Epithelial cell of alveolus of lung (primary cell): ENCODE measurements around the gene SST.

DNA sequence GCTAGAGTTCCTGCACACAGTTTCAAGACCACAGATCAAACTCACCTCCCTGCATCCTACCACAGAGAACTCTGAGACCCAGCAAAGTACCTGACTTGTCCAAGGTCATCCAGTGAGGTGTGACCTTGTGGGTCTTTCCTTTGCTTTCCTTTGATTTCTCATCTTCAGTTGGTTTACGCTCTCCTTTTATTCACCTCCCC lies 45.6 kb downstream of the ST6GAL1 start:
- RAMPAGE, long total RNA: no peak
- RRBS: no CpG with 5 or more reads among the region's 1 CpG

GRCh38 chr3:186991612-186992408 lies 61.5 kb downstream of the ST6GAL1 start:
- RAMPAGE, long total RNA: no peak
- RRBS: no CpG with 5 or more reads among the region's 8 CpGs

GRCh38 chr3:187015787-187016443 lies 85.6 kb downstream of the ST6GAL1 start:
- RAMPAGE, long total RNA: no peak
- RRBS: no CpG with 5 or more reads among the region's 11 CpGs

GRCh38 chr3:187025150-187025894 lies 95.0 kb downstream of the ST6GAL1 start:
- RAMPAGE, long total RNA: no peak
- RRBS: no CpG with 5 or more reads among the region's 10 CpGs

DNA sequence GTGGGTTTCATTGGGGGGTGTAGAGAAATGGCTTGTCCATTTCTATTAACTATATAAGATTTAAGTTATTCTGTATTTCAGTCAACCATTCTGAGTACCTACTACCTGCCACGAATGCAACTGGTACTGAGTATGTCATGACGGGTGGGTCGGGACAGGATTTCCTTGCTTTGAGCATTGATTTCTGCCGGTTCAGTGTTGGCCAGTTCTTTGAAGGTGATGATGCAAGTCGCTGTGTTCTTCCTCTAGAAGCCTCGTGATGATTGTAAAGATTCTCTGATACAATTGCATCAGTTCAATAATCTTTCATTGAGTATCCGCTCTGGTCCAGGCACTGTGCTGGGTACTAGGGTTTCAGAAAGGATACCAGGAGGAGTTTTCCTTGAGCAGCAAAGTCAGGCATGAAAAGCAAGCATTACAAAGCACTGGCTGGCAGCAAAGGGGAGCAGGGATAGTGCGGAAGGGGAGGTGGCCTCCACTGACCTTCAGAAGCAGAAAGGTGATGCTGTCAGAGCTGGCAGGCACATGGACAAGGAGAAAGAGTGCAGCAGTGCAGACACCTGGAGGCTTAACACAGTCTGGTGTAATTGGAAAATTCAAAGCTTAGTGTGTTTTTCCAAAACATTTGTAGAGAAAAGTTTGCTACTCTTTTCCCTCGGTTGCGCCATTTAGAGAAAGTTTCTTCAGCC lies 100.1 kb downstream of the RPL39L start:
- RAMPAGE, long total RNA: no peak
- RRBS: no CpG with 5 or more reads among the region's 10 CpGs

GRCh38 chr3:187670092-187670740 lies at the start of gene SST:
TSS of gene SST (minus strand) at chr3:187670394.
- RAMPAGE, long total RNA: no peak
- RRBS: 4% methylated on average over 7 of the region's 32 CpGs

GRCh38 chr3:187739175-187739889 lies 5.9 kb downstream of the BCL6 start:
- RAMPAGE, long total RNA: no peak
- RRBS: 2% methylated on average over 4 of the region's 35 CpGs

GRCh38 chr3:187744598-187745217 lies 560 bp downstream of the BCL6 start:
- RAMPAGE, long total RNA: no peak
- RRBS: 9% methylated on average over 1 of the region's 36 CpGs

GRCh38 chr3:187935634-187936223 lies 190.5 kb upstream of the BCL6 start:
- RAMPAGE, long total RNA: no peak
- RRBS: no CpG with 5 or more reads among the region's 18 CpGs

GRCh38 chr3:187967057-187967634 lies 186.8 kb upstream of the LPP start:
- RAMPAGE, long total RNA: no peak
- RRBS: no CpG with 5 or more reads among the region's 6 CpGs

DNA sequence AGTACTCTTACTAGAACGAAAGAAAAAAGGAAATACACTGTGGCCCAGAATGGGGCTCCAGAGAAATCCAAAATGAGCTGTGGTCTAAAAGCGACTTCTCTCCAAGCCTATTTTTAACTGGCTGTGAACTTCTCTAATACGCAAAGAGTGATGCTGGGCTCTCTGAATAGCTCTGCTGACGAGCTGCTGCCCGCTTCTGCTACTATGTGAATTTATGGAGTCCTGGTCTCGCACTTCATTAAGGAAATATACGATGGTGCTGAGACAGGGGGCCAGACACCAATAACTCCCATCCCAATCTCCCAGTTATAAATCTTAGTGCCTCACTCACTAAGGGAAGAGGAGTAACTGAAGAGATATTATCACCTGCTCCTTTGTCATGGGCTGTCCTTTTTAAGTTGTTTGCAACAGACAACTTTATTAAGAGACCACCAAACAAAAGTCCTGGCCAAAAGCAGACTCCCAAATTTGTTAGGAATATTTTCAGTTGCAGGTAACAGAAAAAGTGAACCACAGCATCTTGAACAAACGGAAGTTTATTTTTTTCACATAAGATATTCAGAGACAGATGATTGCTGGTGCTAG lies 55.9 kb upstream of the LPP start:
- RAMPAGE, long total RNA: no peak
- RRBS: no CpG with 5 or more reads among the region's 8 CpGs

DNA sequence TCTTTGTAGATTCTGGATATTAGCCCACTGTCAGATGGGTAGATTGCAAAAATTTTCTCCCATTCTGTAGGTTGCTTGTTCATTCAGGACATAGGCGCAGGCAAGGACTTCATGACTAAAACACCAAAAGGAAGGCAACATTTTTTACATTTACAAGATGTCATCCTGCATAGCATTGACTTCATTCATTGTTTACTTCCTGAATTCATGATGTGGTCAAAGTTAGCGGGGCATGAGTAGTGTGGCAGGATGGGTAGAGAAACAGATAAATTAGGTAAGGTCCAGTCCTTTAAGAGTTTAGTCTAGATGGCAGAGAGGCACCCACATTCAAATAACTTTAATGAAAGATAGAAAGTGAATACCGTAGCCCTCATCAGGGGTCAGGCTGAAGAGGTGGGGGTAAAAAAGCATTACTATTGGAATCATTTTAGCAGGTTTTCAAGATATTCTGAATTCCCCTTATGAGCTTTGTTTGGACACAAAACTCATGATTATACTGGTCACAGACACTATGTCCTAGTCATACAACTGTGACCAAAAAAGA lies 44.9 kb upstream of the LPP start:
- RAMPAGE, long total RNA: no peak
- RRBS: no CpG with 5 or more reads among the region's 3 CpGs

DNA sequence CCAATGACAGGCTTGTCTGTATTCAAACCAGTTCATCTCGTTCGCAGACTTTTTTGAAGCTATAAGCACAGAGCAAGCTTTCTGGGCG lies 1.2 kb upstream of the LPP start:
- RAMPAGE, long total RNA: no peak
- RRBS: no CpG with 5 or more reads among the region's 3 CpGs

DNA sequence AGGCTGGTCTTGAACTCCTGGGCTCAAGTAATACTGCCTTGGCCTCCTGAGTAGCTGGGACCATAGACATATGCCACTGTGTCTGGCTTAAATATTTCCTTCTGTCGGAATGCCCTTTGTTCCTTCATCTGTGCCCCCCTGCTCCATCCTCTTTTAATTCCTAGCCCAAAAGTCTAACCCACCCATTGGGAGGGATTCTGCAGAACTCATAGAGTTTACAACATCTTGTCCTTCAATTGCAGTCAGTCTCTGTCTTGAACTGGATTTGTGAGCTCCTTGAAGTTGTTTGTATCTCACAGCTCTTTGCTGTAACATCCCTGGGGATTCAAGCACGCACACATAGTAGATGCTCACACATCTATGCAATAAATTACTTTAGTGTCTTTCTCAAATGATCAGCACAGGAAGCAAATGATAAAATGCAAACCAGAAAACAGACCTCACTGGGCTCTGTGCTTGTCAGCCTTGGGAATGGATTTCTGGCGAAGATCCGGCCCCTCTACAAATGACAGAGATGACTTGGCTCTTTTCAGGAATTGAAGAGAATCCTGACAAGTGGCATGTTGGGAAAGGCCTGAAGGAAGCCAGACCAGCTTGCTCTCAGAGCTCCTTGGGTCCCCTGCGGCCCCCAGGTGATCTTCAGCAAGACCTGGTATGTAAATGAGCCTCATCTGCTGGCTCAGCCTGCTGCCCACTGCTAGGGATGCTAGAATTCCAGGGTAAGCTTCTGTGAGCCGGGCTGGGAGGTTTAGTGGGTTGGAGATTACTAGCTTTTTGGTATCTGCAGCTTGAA lies 53.9 kb downstream of the LPP start:
- RAMPAGE, long total RNA: no peak
- RRBS: no CpG with 5 or more reads among the region's 6 CpGs

DNA sequence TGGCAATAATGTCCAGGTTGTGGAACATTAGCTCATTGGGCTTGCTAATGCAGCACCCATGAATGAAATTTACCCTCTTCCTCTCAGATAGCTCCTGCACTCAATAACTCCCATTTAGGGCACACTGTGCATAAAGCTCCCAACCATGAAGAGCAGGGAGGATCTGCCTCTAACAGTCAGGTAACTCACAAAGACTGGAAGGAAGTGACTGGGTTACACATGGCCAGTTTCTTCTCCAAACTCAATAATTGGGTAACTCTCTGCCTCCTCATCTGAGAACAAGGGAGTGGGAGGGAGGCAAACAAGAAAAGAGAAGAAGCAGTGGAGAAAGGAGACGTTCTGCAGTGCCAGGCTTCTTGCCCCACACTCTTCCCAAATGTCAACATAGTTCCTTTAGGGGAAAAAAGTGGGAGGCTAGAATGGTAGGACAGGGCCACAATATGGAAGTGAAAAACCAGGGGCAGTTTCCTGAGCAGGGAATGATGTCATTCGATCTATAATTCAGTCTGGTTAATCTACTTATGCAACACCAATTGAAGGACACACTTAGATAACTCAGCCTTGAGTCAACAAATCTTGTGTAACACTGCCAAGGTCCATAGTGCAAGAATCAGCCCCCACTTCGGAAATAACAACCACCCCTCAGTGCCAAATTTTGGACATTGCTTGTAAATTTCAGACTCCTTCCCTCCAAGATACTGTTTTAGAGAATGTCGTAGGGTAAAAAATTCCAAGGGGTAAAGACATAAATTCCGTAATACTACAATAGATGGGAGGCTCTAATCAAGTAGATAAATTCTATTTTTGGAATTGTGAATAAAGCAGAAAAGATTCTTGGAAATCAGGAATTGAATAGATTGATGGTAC lies 142.9 kb downstream of the LPP start:
- RAMPAGE, long total RNA: no peak
- RRBS: no CpG with 5 or more reads among the region's 5 CpGs

GRCh38 chr3:188339346-188340132 lies 185.6 kb downstream of the LPP start:
- RAMPAGE, long total RNA: no peak
- RRBS: no CpG with 5 or more reads among the region's 11 CpGs

- RAMPAGE, long total RNA: no peak
- RRBS: no CpG with 5 or more reads among the region's 6 CpGs
Measured at GRCh38 chr3:188389734-188390509, 236.0 kb downstream of the LPP start.

DNA sequence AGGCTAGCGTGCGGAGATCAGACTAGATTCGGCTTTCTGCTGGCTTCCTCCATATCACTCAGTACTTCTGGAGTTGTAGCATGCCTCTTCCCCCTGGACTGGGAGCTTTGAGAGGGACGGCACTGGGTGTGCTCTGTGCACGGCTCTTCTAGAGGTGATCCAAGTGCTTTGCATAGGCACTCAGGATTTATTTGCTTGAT lies 237.1 kb downstream of the LPP start:
- RAMPAGE, long total RNA: no peak
- RRBS: no CpG with 5 or more reads among the region's 5 CpGs

DNA sequence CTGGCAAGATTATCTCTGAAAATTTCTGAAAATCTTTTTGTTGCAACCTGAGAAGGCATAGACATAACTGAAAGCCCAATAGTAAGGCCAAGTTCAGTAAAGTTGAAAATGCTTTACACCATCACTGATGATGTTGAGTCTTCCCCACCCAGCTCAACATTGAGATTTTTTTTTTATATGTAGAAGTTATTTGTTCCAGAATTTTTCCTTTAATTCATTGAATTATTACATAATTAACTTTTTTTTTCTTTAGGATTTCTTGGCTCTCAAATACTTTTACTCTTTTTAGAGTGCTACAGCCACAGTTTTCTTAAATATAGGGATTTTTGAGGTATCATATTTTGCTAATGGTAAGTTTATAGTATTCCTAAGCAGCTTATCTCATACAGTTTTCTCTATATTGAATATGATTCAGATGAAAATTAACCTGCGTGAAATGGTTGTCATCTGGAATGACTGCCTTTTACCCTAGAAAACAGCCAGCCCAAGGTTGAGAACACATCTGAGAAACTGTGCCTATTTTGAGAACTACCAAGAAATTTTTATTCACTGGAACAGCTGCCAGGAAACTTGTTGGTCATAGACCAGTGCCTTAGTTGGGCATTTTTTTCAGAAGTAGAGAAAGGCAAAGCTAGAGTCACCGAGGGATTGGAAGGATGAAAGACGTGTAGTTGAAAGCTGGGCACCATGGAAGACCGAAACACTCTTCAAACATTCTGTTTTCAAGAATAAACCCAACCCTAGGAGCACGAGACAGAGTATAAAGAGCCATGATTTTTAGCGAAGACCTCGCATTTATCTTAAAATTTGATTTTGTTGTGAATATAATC lies 276.9 kb downstream of the LPP start:
- RAMPAGE, long total RNA: no peak
- RRBS: no CpG with 5 or more reads among the region's 7 CpGs

- RAMPAGE, long total RNA: no peak
Measured at GRCh38 chr3:188581502-188581684, 427.4 kb downstream of the LPP start.